ENCODE measurements around a stretch of chr6.

DNA sequence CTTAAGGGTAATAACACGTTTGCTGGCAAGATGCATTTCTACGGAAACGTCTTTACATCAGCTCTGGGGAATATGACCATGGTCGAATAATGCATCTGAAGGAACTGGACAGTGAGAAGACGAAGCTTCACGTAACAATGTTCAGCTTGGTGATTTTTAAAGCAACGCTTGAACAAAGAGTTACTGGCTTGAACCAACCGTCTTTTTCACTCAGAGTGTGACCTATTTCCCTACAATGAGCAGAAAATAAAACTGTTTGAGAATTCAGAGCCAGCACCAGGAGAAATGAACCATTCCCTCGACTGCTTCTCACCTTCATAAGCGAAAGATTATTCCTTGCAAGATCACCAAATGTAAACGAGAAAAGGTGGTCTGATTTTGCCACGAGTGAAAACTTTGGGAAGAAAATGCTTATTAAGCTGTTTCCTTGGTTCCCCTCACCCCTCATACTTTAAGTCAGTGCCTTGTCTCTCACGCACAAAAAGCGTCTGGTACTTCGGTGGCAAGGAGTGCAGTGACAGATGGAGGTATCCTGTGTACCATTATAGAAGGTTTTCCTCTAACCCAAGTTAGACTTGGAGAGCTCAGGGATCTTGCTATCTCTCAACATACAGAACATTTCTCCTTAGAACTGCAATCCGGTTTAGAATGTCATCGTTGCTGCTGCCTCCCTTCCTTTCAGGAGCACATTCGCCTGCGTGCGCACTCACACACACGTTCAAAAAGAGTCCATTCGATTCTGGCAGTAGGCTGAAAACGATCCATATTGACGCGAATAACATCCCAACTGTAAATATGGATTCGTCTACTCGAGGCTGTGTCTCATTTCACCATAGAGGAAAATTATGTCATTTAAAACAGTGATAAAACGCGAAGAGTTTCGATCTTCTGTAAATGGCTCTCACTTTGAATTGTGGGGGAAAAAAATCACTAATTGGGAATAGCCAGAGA lies 1.2 kb upstream of the MARCKS start:
- PRO-cap, result bidirectional peak, plus-strand start at position 480 of the sequence, minus-strand start at position 398 of the sequence; unidirectional peak, minus-strand start at position 731 of the sequence

DNA sequence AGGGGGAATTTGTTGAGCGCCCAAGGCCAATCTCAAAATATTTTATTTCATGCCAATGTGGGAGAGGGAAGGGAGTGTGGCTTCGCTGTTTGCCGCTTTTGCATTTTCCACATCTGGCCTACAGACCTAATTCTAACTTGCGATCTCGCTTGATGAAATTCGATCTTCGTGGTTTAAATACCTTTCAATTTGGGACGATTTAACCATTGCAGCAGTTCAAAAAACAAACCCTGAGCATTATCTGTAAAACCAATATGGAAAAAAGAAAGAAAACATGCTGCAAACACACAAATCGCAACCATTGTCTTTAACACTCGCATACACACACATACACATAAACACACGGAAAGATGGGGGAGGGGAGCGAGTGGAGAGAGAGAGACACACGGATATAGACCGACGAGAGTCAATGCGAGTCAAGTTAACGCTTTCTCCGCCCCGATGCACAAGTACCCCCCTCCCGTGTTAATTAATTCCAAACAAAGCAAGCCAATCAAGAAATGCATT lies 476 bp upstream of the MARCKS start:
- PRO-cap, result no peak

DNA sequence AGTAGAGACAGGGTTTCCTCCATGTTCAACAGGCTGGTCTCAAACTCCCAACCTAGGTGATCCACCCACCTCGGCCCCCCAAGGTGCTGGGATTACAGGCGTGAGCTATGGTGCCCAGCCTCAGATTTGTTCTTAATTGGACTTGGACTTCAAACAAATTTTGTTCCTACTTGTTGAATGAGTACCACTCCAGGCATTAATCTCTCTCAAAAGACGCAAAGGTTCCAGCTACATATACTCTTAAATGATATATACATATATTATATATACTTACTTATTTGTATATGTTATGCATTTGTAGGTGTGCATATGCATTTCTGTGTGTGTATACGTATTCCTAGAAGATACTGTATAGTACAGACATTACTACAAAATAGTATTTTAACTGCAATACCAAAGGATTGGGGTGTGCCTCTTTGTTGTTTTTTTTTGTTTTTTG lies 21.0 kb downstream of the HDAC2 start:
- PRO-cap, result no peak

GRCh38 chr6:116059706-116060607 lies 734 bp downstream of the FRK start:
- PRO-cap, result no peak

DNA sequence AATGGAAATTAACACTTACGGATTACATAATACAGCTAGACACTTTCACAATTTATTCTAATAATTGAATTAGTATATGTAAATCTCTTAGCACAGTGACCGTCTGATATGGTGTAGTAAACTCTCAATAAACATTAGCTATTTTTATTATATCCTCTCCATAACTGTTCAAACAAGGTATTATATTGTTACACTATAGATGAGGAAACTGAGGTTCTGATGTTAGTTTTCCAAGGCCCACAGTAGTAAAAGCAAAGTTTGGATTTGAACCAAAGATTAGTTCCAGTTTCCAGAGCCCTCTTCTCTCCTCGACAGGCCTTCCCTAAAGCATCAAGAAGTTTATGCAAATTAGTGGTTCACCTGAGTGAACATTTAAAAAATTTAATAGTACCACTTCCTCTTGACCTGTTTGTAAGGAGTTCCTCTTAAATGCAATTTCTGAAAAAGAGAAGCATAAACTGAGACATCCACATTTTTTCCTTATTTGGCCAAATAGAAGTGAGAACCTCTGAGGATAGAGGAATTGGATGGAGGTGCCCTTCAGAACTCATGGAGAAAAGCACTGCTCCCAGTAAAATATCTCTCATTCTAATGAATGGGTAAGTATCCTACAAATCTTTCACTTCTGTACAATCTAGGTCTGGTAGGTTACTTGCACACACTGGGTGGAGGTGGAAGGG lies 1.3 kb upstream of the DSE start:
- PRO-cap, result no peak

DNA sequence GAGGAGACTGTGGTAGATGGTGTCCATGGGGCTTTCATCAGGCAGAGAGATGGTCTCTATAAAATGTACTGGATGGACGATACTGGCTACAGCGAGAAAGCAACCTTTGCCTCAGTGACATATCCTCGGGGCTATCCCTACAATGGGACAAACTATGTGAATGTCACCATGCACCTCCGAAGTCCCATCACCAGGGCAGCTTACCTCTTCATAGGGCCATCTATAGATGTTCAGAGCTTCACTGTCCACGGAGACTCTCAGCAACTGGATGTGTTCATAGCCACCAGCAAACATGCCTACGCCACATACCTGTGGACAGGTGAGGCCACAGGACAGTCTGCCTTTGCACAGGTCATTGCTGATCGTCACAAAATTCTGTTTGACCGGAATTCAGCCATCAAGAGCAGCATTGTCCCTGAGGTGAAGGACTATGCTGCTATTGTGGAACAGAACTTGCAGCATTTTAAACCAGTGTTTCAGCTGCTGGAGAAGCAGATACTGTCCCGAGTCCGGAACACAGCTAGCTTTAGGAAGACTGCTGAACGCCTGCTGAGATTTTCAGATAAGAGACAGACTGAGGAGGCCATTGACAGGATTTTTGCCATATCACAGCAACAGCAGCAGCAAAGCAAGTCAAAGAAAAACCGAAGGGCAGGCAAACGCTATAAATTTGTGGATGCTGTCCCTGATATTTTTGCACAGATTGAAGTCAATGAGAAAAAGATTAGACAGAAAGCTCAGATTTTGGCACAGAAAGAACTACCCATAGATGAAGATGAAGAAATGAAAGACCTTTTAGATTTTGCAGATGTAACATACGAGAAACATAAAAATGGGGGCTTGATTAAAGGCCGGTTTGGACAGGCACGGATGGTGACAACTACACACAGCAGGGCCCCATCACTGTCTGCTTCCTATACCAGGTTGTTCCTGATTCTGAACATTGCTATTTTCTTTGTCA lies 24.6 kb upstream of the CALHM6 start:
- PRO-cap, result no peak

GRCh38 chr6:116462584-116462974 lies 1.4 kb downstream of the CALHM6 start:
- PRO-cap, result no peak

- PRO-cap, result no peak
Measured at GRCh38 chr6:117536279-117536756, 53.8 kb downstream of the DCBLD1 start.

- PRO-cap, result no peak
Measured at GRCh38 chr6:118384394-118384724, 163.7 kb upstream of the PLN start.

DNA sequence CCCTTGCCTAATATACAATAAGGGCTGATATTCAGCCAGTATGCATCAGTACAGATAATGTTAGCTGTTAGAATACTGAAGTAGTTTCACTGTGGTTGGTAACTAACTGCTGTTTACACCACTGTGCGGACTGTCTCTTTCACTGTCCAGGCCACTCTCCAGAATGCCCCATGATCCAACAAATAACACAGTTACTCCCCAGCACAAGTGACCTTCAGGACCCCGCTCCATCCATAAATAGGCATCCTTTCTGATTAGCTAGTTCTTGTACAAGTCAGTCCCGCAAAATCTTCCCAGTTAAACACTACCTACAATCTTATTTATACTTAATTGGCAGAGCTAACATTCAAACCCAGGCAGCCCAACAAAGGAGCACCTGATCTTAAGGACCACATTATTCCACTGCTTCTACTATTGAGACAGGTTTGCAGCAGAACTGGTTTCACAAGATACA lies 21.9 kb upstream of the PLN start:
- PRO-cap, result unidirectional peak, minus-strand start at position 165 of the sequence

DNA sequence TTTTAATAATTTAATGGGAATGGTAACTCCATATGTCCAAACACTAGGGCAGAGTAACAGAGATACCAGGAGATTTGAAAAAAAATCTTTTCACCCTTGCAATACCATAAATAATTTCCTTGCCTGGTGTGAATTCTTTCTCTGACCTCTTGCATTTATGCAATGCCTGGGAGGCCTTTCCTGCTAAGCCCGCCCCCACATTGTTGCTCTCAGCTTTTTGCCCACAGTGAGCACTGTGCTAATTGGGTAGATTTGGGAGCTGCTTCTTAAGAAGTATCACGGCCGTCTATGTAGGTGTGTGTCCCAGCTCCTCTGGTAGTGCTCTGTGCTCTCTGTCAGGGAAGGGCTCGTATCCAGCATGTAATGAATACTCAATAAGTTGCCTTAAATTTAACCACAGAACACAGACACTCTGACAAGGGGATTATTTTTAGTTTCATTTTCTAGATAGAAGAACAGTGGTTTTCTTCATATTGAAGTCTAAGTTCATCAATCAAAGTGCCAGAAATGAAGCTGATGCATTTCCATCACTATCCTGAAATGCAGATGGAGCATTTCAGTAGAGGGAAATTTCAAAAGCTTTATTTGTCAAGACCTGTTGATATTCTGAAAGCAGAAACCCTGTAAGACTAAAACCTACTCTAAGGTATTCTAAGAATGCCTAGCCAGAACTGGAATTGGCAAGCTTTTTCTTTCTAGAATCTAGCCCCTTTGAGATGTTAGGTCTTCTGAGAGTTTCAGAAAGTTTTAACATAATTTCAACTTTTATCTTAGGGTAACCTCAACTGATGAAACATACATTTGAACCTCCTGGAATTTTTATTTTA lies 54.6 kb upstream of the CEP85L start:
- PRO-cap, result no peak

- PRO-cap, result unidirectional peak, plus-strand start at chr6:118893171
Measured at GRCh38 chr6:118893046-118893272, 993 bp upstream of the ASF1A start.

DNA sequence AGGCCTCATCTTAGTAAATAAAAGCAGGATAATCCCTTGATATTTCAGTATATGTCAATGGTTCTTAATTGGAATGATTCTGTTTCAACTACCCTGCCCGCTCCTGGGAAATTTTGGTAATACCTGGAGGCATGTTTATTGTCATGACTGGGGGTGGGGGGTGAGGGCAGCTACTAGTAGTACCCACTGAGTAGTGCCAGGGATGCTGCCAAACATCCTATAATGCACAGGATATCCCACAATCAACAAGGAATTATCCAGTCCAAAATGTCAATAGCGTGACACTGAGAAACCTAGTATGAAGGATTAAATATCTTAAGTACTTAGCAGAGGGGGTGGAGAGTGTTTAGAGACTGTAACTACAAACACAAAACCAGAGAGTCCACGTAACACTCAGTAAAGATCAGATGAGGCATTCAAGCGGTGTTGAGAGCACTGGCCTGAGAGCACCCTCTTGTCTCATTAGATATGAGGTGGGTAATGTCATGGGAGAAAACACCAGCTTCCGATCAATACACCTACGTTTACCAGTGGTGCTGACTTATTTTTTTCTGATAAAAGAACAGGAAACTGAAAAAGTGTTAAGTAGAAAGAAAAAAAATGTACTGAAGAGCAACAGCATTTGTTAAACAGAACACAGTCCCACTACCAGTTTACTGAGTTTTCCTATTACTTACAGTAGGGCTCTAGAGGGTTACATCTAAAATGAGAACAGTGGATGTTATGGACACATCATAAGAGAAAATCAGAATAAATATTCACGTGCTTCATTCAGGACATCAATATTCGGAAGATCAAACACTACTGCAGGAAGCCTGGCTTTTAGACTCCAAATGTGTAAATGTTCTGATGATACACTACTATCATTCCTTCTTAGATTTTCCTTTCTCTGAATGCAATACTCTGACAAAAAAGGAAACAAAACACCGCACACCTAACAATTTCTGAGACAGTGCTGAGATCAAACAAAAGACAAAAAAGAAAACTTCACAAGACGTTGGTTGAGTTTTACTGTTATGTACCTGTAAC lies 2.2 kb downstream of the FAM184A start:
- PRO-cap, result no peak

- PRO-cap, result no peak
Measured at GRCh38 chr6:119147446-119147906, 69.0 kb upstream of the FAM184A start.

- PRO-cap, result no peak
Measured at GRCh38 chr6:119196332-119197027, 118.0 kb upstream of the FAM184A start.

DNA sequence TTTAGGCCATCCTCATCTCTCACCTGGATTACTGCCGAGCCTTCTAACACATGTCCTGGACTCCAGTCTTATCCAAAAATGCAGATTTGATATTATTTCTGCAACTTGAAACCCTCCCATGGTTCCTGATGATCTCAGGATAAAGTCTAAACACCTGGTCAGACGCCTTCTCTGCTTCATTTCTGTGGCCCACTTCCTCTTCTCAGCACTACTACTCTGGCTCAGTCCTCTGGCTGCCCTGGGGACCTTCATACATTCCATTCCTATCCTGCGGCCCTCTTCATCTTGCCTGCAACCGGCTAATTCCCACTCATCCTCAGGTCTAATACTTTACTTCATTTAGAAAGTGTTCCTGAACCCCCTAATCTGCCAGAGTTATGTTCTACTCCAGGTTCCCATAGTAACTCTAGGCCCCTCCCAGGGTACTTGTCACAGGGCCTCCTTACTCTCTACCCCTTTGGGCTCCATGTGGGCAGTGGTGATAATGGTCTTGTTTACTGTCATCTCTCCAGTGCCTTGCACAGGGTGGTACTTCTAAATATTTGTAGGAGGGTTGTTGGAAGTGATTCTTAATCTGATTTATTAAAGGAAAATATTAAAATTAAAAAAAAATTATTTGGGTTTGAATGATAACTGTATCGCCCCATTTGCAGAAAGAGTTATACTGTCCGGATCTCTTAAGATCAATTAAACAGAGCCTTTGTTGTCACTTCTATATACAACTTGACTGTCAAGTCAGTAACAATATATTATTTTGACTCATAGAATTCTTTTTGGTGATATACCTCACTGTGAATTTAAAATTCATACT lies 18.9 kb downstream of the MAN1A1 start:
- PRO-cap, result no peak

- PRO-cap, result no peak
Measured at GRCh38 chr6:119463045-119463420, 113.5 kb upstream of the MAN1A1 start.

DNA sequence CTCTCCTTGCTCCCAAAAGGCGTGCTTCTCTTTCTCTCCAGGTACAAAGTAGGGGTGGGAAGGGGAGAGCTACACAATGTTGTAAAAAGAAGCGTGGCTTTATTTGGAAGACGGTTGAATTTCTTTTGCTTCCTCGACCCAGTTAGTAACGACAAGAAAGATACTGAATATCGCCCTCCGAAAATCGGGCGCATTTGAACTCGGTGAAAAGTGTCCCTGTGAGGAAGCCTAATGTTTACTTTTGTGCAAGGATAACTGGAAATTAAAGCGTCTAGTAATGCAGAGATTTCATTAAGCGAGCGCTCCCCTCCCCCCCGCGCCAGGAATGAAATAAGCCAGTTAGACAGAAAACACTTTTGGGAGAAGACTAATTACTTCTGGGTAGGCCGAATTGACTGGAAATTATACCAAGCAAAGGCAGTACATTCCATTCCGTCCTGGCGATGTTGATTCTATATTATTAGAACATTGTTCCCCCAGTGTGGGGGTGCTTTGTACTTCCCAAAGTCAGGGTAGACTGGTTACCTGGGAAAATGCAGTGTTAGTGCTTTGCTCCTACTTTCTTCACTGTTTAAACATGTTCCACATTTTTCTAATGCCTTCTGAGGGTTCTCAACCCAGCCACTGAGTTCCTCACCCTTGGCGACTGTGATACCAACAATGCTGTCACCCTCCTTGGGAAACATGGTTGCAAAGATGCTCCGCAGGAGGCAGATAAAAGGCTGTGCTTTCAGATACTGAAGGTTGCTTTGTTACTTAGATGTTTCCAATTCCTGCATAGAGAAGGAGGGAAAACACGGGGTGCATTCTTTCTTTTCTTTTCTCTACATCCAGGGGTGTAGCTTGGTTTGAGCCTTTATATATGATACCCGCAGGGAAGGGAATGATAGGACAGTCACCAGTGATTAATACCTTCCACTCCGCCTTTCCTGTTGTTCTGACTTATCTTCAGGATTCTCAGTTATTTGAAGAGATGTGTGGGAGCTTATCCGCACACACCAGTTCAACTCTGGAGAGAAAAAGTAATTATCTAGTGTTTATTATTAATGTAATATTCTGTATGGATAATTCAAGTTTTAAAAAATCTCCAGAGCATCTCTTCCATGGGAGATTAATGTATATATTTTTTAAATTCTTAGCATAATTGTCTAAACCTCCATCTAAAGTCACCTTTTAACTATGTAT lies 2.6 kb downstream of the GJA1 start:
- PRO-cap, result unidirectional peak, minus-strand start at position 327 of the sequence

DNA sequence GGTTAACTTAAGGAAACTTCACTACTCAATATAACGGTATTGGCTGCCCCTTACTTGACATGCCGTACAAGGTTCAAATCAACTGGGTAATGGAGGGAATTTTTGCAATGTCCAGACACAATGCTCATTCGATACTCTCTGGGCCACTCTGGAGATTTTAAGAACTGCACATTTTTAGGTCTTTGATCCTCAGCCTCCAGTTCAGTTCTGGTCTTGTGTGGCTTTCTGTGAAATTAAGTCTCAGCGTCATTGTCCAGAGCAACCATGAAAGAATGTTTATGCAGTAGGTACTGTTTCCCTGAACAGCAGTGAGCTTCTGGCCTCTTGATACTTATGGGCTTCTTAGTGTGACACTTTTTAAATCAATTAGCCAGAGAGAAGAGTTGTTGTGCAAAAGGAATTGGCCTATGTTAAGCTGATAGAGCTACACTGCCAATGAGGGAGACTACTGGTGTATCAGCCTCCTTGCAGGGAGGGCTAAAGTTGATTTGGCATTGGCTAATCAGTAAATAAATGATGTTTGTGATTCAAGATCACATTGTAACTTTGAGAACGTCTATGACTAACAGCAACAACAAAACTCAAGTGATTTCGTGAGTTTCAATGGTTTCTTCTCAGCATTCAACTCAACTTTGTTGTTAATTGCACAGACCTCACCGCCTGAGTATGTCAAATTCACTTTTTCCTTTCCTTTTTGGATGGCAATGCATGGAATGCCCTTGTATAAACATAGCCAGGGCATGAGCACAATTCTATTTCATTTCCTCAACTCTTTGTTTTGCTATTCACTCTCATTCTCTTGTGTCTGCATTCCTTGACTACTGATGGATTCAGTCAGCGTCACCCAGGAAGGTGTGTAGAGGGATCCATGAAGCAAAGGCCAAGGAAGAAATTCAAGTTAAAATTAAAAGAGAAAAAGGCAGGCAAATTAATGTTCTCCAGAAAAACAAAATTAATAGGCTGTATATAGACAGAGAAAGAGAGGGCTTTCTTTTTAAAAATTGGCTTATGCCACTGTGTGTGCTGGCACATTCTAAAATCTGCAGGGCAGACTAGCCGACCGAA lies 85.2 kb downstream of the GJA1 start:
- PRO-cap, result no peak

GRCh38 chr6:121767119-121767852 lies 331.8 kb downstream of the GJA1 start:
- PRO-cap, result no peak